Smooth muscle cell (in vitro differentiated cells): ENCODE data around the genes PTGR1, GNG10, CDC26 and BSPRY.

GRCh38 chr9:111598975-111600104, at the start of gene PTGR1:
PTGR1 (minus strand) TSS chr9:111599647.
- RAMPAGE, long total RNA: start-site peak on the minus strand at chr9:111599391-111599408, 220 and 118 reads in 2 replicates; start-site peak on the minus strand at chr9:111599627-111599704, 95 and 50 reads in 2 replicates

DNA sequence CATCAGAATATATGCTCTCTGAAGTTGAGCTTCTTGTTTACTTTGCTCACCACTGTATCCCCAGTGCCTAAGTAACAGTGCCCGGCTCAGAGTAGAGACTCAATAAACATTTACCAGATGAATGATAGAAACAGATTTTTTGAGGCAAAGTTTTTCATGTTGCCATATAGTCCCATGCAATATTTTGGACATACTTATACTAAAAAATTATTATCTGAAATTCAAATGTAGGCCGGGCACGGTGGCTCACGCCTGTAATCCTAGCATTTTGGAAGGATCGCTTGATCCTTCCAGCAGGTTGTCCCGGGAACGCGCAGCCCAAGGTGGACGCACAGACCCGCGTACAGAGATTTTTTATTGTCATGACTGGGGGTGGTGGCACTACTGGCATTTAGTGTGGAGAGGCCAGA, 794 bp upstream of the DNAJC25 start:
- RAMPAGE, long total RNA: no peak

DNA sequence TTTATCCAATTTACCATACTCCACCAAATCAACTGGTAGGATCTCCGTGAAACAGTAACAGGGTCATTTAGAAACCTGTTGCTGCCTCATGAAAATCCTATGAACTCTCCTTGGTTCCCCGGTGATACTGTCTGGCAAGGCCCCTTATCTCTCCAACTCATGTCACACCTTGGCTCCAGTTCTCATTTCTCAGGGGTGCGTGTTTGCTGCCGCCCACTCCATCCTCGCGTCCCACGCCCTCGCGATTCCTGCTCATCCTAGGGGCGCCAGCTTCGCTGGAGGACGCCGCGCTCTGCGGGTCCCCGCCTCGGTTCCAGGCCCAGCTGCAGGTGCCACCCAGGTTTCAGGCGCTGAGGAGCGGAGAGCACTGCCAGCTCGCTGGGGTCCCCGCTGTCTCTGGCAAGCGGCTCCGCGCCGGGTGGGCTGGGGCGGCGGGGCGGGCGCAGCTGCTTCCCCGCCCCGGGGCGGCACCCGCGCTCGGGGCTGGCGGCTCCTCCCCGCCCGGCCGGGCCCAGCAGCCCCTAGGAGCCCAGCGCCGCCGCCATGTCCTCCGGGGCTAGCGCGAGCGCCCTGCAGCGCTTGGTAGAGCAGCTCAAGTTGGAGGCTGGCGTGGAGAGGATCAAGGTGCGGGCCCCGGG, at the start of gene GNG10:
TSS of gene GNG10 (plus strand) at position 514 of the 638 bp plus-strand sequence.
- RAMPAGE, long total RNA: start-site peak on the plus strand centred at position 514 of the sequence, 71 bp wide, 1,993 and 2,122 reads in 2 replicates

GRCh38 chr9:111856034-111856438, 40.6 kb upstream of the UGCG start:
- RAMPAGE, long total RNA: no peak

DNA sequence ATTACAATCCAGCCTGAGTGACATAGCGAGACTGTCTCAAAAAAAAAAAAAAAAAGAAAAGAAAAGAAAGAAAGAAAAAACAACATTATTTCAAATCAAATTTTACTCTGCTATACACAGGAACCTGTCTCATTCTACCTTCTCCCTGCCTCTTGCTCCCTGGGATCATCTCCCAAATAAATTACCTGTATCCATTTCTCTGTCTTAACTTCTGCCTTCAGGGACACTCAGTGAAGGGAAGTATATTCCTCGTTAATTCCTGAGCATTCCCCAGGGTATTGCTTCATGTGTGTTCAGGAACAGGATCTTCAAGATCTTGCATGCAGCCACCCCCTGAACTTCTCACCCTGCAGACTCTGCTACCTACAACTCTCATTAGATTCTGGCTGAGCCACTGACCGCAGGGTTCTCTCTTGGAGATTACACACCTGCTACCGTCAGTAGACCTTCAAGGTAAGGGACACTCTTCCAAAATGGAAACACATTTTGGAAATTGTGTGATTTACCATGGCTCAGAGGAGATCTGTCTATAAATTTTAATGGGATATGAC, 39.1 kb upstream of the UGCG start:
- RAMPAGE, long total RNA: no peak

GRCh38 chr9:112175890-112176265, 781 bp upstream of the SUSD1 start:
- RAMPAGE, long total RNA: no peak

DNA sequence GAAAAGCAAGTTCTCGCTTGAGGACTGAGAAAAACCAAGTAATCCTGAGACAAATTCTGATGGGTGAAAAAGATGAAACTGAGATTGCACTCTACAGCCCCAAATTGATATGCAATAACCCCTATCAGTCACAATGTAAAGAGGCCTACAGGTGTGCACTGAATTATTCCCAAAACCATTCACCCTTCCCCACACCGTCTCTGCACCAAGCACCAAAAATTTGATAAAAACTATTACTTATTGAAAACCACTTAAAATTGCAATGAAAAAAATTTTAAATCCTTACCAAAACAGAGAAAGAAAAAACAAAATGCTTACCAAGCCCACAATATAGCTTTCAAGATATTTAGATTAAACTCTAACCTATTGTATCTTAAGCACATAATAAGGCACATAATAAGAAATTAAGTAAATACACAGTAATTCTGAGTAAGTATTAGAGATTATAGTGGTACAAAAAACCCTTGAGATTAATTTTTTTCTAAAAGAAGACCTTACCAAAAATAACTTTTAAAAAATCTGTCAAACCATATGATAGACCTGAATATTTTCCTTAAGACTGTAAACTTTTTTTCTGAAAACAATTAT, 47.4 kb upstream of the SUSD1 start:
- RAMPAGE, long total RNA: no peak

DNA sequence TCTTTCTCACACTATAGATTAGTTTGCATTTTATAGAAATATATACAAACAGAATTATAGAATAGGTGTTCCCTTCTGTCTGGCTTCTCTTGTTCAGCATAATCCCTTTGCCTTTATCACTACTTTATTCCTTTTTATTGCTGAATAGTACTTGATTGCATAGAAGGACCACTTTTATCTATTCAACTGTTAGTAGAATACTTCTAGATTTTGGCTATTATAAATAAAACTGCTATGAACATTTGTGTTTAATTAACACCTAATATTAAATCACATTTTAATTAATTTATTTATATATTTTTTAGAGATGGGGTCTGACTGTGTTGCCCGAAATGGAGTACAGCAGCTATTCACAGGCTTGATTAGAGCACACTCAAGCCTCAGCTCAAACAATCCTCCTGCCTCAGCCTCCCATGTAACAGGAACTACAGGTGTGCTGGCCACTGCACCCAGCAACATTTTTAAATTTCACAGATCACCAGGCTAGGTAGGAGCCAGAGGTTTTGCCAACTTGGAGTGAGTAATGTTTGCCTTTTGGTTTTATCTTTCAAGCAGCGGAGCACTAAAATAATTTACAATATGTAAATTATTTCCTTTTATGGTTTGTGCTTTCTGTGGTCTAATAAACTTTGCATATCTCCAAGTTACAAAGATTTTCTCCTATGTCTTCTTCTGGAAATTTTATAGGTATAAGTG, 66.9 kb upstream of the SUSD1 start:
- RAMPAGE, long total RNA: no peak

DNA sequence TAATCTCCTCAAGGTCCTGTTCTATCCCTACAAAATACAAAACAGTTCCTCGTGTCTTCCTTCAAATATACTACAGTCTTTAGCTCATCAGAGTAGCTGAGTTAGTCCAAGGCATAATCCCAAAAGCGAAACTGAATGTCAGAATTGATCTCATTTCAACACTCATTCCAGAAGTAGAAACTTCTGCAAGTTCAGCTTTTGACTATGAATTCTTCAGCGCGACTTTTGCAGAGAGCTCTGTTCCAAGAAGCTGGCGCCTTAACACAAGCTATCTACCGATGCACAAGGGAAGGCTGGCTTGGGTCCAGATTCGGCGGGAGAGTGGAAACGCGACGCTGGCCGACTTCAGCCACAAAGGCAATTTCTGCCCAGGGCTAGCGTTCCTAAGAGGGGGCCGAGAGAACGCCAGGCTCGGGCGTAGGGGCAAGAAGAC, 628 bp upstream of the HSDL2 start:
- RAMPAGE, long total RNA: no peak

- RAMPAGE, long total RNA: no peak
Observed at GRCh38 chr9:112487335-112488055, 868 bp downstream of the KIAA1958 start.

- RAMPAGE, long total RNA: no peak
Observed at GRCh38 chr9:112831309-112831936, 59.3 kb downstream of the SLC46A2 start.

GRCh38 chr9:113152558-113153120, 1.8 kb downstream of the SLC31A2 start:
- RAMPAGE, long total RNA: no peak

GRCh38 chr9:113274581-113275890, at the start of gene CDC26:
CDC26 (minus strand) TSS chr9:113275572.
- RAMPAGE, long total RNA: start-site peak on the minus strand at chr9:113275276-113275570, 760 and 748 reads in 2 replicates; start-site peak on the plus strand at chr9:113275643-113275720, 991 and 399 reads in 2 replicates

DNA sequence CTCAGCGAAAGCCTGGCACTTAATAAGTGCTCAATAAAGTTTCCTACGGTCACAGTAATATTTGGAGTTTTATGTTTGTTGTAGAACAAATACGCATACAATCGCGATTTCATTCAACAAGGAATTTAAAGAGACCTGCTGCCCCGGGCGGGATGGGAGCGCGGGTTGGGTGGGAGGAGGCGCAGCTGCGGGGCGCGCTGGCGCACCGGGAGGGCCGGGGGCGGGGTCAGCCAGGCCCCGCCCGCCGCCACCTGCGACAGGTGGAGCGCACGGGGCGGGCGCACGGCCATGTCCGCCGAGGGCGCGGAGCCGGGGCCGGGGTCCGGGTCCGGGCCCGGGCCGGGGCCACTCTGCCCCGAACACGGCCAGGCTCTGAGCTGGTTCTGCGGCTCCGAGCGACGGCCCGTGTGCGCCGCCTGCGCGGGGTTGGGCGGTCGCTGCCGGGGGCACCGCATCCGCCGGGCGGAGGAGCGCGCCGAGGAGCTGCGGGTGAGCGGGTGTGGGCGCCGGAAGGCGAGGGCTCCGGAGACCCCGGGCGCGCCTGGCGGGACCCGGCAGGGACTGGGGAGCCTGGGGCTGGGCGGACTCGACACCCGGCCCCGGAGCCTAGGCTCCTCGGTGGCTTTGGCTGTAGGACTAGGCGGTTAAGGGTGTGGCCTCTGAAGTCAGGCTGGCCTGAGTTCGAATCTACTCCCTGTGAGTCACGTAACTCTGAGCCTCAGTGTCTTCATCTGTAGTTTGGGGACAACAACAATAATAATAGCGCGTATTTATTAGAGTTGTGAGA, at the start of gene BSPRY:
TSS of gene BSPRY (plus strand) at position 250 of the 787 bp plus-strand sequence.
- RAMPAGE, long total RNA: no peak

DNA sequence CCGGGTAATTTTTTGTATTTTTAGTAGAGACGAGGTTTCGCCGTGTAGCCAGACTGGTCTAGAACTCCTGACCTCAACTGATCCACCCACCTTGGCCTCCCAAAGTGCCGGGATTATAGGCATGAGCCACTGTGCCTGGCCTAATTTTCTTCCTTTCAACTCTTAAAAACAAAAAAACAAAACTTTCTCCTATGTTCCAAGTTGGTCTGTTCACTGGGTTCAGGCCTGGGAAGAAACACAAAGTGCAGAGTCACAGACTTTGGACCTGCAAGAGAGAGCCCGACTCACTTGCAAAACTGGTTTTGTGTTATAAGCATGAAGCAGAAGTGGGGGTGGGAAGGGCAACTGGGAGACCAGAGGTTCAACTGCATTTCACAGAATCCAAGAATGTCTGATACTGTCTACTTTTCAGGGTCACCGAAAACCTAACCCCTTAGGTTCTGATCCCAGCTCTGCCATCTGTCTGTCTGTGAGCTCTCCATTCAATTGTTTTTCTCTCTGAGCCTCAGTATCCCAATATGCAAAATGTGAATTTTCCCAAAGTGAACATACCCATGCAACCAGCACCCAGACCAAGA, 5.2 kb upstream of the HDHD3 start:
- RAMPAGE, long total RNA: no peak

GRCh38 chr9:113536017-113536713, 72.6 kb downstream of the RGS3 start:
- RAMPAGE, long total RNA: no peak

GRCh38 chr9:113573393-113573842, 109.9 kb downstream of the RGS3 start:
- RAMPAGE, long total RNA: no peak

GRCh38 chr9:113593703-113594877, 130.6 kb downstream of the RGS3 start:
- RAMPAGE, long total RNA: start-site peak on the plus strand at chr9:113594140-113594152, 151 and 110 reads in 2 replicates

DNA sequence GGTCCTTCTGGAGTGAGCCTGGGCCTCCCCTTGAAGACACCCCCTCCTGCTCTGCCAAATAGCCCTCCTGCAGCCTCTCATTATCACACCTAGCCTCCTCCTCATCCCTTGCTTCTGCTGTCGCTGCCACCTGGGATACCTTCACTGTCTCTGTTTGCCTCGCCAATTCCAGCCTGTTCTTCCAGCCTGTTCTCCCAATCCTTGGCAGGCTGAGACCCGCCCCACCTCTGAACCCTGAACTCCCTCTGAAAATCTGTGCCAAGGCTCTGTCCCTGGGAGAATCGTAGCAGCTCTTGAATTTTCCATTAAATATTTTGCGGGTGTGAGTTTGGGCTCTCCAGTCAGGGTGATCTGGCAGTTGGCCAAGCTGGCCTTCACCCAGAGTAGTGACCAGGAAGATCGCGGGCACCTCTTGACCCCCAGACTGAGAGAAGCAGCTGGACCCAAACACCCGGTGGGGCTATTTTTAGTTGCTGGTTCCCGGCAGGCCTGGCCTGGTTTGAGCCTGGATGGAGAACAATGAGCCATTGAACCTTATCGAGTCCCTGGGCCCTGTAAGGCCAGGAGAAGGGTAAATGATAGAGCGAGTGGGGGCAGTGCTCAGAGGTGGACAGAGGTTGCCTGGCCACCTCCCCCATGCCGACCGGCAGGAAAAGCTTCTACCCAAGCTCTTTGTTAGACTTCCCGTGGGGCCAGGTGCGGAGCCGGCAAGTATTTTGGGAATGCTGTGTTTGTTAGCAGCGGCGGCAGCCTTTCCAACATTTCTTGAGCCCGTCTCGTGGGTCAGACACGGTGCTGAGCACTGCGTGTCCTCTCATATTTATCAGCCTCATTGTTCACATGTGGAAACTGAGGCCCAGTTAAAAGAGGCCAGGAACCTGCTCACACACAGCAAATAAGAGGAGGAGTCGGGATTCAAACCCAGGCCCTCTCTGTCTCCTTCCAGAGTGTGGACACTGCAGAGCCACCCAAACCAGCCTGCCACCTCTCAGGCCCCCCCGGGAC, 146.2 kb downstream of the RGS3 start:
- RAMPAGE, long total RNA: no peak

DNA sequence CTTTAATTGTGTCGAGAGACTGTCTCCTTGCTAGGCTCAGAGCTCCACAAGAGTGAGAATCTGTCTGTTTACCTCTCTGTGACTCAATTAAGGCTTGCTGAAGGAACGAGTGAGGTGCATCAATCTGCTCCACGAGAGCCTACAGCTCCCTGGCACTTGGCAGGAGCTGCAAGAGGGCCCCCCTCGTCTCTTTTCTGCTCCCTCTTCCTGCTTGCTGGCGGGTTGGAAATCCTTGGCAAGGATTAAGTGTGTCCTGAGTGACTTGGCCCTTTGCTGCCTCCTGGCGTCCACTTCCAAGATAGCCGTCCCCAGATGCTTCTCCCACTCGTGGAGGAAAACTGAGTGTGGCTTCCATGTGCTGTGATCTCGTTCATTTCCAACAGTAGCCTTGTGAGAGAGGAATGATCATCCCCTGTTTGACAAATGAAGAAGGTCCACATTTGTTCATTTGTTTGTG, 191.8 kb downstream of the RGS3 start:
- RAMPAGE, long total RNA: no peak